Peripheral blood mononuclear cell (primary cell): ENCODE measurements around a stretch of chr12.

GRCh38 chr12:108343000-108343486 lies 3.9 kb upstream of the CMKLR1 start:
- PRO-cap, 8 experiments, result no peak in any of the 8 experiments

DNA sequence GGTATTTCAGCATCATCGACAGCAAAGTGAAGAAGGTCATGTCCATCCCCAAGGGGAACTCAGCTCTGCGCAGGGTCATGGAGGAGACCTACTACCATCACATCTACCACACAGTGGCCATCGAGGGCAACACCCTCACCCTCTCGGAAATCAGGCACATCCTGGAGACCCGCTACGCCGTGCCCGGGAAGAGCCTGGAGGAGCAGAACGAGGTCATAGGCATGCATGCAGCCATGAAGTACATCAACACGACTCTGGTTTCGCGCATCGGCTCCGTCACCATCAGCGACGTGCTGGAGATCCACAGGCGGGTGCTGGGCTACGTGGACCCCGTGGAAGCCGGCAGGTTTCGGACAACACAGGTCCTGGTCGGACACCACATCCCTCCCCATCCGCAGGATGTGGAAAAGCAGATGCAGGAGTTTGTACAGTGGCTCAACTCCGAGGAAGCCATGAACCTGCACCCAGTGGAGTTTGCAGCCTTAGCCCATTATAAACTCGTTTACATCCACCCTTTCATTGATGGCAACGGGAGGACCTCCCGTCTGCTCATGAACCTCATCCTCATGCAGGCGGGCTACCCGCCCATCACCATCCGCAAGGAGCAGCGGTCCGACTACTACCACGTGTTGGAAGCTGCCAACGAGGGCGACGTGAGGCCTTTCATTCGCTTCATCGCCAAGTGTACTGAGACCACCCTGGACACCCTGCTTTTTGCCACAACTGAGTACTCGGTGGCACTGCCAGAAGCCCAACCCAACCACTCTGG lies 3.8 kb downstream of the FICD start:
- PRO-cap, 8 experiments, result no peak in any of the 8 experiments

GRCh38 chr12:108522721-108523250 lies 7.7 kb downstream of the FICD start:
- PRO-cap, 8 experiments, result no peak in any of the 8 experiments

DNA sequence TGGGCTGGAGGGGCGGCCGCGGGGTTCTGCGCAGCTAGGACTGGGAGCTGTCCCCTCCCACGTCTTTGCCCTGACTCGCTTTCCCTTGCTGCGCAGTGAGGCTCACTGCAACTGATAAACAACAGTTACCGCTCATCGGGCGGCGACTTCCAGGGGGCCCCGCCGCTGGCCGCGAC lies 275 bp downstream of the ISCU start:
- PRO-cap, 8 experiments, result no peak in any of the 8 experiments

- PRO-cap, 8 experiments, result no peak in any of the 8 experiments
These were observed 1.7 kb downstream of the ISCU start for GRCh38 chr12:108564046-108564483.

GRCh38 chr12:108631660-108632396 lies 1.9 kb downstream of the SELPLG start:
- PRO-cap, 8 experiments, result peak in 8 of 8 experiments; most common plus-strand start chr12:108632217 (in 7); most common minus-strand start chr12:108632064 (in 3)

DNA sequence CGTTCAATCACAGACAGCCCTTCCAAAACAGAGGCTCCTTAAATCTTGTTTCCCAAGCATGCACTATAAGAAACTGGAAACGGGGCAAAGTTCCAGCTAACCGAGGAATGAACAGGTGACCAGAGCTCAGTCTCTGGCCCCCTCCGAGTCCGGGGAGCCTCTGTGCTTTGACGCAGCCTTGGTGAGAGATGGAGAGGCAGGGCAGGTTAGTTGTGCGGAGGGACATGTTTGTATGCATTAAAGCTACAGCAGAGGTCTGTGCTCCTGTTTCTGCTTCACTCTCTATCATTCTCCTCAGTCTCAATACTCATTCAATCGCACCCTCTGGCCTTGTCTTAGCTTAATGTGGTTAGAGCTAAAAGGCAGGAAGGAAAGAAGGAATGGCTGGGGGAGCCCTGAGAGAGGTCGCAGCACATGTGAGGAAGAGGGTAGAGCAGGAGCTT lies 12.2 kb upstream of the SELPLG start:
- PRO-cap, 8 experiments, result no peak in any of the 8 experiments

- PRO-cap, 8 experiments, result no peak in any of the 8 experiments
These were observed 14.8 kb upstream of the SELPLG start for GRCh38 chr12:108648193-108649152.

- PRO-cap, 8 experiments, result no peak in any of the 8 experiments
These were observed 18.5 kb upstream of the SELPLG start for GRCh38 chr12:108652184-108652623.

GRCh38 chr12:108696319-108697115 lies 34.8 kb downstream of the CORO1C start:
- PRO-cap, 8 experiments, result no peak in any of the 8 experiments

DNA sequence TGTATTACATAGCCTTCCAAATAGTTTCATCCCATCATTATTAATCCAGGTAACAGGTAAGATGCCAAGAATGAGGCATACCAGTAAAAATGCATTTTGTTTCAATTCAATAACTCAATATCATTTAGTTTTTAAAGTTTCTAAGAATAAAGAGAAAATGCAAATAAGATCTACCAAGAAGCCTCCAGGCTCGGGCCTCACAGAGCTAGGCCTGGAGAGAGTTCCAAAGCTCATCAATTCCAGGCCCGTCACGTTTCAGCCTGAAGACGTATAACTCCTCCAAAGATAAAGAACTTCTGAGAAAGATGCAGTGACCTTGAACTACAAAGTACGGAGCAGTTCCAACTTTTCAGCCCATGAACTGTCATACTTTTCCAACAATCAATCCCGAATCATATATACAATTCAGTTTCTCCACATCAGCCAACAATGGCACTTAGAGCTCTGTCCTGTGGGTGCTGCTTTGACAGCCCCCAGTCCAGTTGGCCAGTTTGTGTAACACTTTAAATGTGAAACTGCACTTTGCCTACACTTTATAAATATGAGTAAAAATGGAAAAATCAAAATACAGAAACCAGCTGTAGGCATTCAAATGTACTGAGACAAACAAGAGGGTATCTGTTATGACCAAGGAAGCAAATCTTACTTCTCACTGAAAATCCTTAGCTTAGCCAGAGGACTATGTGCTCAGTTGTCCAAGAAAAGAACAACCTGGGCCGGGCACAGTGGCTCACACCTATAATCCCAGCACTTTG lies 17.7 kb downstream of the CORO1C start:
- PRO-cap, 8 experiments, result peak in 1 of 8 experiments; most common minus-strand start position 490 of the sequence (in 1)

DNA sequence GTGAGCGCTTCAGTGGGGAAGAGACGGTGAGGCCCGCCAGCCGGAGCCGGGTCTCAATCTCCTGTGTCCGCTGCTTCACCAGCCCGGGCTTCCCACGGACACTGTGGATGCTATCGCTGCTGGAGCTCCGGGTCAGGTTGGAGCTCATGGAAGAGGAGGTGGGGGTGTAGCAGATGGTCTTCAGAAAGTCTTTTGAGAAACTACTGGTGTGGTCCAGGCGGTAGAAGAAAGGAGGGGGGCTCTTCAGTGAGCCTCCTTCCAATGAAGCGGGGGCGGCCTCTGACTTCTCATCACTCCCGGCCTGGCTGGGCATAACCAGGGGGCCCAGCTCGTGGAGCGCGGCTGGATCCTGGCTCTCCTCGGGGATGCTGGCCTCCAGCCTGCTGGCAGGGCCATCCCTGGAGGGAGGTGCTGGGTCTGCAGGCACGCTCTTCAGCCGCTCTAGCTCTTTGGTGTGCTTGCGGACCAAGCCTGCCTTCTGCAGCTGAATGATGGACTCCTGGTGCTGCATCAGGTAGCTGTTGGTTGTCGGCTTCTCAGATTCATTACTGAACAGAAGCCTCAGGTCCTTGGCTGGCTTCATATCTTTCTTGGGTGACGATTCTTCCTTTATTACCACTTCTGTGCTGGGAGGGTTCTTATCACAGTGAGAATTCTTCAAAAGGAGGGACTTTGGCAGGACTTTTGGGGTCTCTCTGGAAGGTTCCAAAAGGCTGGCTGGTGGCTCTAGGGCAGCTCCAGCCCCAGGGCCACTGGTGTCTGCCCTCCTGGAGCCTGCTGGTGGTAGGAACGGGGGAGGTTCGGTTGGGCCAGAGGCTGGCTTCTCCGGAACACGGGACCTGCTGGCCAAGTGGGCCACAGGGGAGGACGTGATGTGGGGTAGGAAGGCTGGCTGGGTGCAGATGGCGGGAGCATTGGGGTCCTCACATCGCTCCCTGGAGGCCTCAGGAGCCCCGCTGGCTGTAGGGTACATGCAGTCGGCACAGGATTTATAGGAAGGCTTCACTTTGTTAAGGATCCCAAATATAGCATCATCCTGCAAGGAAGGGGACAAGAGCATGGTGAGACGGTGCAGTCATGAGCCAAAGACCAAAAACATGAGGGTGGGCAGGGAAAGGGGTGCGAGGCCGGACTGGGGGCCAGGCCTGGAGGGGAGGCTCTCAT lies 57.3 kb upstream of the CORO1C start:
- PRO-cap, 8 experiments, result no peak in any of the 8 experiments

DNA sequence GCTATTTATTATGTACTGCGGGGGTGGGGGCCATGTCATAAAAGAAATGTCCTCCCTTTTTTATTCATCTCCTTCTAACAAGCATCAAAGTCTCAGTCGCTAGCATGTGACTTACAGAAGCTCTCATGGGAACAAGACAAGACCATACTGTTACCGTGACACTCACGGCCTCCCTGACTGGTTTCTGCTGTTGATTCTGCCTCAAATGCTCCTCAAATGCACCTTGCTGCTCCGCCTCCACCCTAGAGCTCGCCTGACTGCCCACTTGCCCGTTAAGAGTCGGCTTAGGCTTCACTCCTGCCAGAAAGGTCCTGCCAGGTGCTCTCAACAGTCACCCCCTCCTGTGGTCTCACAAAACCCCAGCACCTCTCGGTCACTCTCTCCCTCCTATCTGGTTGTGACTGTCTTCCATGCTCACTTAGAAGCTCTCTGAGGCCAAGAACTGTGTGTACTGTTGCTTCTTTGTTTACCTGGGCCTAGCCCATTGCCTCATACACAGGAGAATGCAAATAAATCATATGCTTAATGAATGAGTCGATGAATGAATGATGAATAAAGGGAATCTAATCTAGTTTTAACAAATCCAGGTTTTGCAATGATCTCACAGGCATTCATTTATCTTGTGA lies 41.5 kb downstream of the SSH1 start:
- PRO-cap, 8 experiments, result no peak in any of the 8 experiments

DNA sequence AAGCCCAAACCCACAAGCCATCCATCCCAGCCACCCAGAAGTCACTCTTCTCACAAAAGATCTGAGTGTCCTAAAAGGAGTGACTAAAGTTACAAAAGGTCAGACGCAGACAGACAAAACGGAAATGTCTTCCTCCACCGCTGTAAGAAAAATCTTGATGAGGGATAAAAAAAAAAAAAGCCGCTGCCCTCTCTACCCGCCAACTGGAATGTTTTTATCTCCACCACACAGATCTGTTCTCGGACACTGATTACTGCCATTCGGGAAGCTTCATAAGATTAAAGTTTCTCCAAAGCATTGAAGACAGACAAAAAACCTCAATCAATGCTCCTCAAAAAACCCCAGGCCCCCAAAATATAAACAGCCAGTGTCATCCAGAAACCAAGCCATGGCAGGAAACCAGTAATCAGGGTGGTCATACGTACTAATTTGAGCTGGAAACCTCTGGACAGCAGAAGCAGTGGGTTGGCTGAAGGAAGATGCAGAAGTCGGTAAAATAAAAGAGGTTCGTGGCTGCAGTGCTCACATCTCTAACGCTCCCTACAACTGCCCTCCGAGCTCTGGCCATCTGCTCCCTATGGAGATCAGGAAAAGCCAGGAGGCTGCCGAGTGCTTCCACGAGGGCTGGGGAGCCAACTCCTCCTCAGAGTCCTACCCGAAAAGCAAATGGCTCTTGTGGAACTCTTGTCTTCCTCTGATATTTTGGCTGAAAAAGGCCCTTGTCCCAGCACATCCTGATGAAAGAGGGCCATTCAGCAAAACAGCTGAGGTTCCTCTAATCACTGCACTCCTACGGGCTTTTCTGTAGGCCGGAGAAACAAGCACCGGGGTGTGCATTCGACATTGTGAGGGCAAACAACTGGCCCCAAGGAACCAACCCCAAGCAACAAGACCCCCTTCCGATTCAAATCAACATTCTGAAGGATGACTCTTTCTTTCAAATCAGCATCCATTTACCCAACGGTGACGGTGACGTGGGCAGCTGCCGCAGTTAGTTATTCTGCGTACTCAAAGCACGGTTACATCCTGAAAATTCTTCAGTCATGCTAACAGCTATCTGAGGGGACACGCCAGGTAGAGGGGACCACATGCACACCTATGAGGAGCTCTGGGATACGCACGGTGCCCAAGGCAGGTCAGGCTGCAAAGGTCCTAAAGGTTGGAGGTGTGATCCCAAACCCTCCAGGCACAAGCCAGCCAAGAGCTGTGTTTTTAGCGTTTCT lies 30.1 kb downstream of the SSH1 start:
- PRO-cap, 8 experiments, result peak in 4 of 8 experiments; most common plus-strand start position 145 of the sequence (in 1); most common minus-strand start position 47 of the sequence (in 2)

- PRO-cap, 8 experiments, result peak in 3 of 8 experiments; most common minus-strand start chr12:108832798 (in 1)
These were observed 24.4 kb downstream of the SSH1 start for GRCh38 chr12:108832549-108833778.

DNA sequence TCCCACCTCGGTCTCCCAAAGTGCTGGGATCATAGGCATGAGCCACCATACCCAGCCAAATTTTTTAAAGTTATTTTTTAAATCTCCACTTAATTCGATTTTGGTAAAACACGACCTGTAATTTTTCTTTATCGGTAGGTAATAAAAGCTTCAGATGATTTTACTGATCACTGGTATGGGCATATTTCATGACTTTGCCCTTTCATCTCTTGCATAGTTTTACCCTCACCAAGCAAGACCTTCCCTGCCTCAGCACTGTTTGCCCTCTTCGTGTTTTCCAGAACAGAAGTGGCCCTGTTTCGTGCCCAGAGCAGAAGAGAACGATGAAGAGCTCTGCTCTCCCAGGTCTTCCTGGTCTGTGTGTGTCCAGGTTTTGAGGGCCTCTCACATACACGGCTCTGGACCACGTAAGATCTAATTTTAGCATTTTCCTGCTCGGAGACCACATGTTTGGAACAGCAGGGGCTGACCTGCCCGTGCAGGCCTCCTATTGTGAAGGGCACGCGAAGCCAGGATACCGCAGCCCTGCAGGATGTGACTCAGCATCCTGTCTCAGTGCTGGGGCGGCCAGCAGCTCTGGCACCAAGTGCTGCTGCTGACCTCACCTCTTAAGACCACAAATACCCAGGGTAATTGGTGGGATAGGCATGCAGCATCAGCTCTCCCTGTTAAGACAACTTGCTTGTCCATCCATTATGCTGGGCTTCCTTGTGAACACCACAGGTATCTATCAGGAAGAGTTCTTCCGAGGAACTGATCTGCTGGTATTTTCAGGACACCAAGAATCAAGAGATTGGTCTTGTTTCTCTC lies 19.2 kb downstream of the SSH1 start:
- PRO-cap, 8 experiments, result peak in 5 of 8 experiments; most common plus-strand start position 619 of the sequence (in 4); most common minus-strand start position 322 of the sequence (in 2)

- PRO-cap, 8 experiments, result no peak in any of the 8 experiments
These were observed 1.1 kb upstream of the SSH1 start for GRCh38 chr12:108858372-108859082.

DNA sequence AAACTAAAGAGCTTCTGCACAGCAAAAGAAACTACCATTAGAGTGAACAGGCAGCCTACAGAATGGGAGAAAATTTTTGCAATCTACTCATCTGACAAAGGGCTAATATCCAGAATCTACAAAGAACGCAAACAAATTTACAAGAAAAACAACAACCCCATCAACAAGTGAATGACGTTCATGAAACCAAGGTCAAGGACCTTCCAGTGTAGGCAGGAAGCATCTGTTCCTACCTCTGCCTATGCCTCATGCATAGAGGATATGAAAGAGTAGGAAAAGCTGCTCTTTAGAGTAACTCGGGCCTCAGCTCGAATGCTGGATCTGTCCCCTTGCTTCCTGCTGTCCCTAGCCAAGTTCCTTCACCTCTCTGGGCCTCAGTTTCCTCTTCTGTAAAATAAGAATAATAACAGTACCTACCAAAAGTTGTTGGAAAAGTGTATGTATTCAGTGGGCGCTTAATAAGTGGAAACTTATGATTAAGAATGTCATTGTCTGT lies 65.0 kb downstream of the FOXN4 start:
- PRO-cap, 8 experiments, result no peak in any of the 8 experiments

GRCh38 chr12:109435370-109435938 lies 41.6 kb downstream of the KCTD10 start:
- PRO-cap, 8 experiments, result no peak in any of the 8 experiments

DNA sequence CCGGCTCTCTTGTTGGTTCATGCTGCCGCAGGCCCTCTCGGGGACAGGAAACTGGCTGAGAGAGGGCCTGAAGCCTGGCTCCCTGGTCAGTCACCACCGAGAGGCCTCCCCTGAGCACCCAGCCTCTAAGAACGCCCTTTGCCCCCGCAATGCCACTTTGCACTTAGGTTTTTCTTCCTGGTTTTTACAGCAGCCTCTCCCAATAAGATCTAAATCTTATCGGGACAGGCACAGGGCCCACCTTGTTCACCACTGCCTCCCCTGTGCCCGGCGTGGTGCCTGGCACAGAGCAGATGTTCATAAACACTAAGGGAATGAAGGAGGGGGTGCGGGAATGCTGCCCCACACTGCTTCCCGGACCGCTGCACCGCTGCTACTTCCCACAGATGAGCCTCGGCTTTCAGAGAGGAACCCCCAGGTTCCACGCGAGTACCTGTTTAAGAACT lies 14.6 kb downstream of the MMAB start:
- PRO-cap, 8 experiments, result no peak in any of the 8 experiments